ENCODE data around the genes FOXN1, PIPOX and MYO18A.

DNA sequence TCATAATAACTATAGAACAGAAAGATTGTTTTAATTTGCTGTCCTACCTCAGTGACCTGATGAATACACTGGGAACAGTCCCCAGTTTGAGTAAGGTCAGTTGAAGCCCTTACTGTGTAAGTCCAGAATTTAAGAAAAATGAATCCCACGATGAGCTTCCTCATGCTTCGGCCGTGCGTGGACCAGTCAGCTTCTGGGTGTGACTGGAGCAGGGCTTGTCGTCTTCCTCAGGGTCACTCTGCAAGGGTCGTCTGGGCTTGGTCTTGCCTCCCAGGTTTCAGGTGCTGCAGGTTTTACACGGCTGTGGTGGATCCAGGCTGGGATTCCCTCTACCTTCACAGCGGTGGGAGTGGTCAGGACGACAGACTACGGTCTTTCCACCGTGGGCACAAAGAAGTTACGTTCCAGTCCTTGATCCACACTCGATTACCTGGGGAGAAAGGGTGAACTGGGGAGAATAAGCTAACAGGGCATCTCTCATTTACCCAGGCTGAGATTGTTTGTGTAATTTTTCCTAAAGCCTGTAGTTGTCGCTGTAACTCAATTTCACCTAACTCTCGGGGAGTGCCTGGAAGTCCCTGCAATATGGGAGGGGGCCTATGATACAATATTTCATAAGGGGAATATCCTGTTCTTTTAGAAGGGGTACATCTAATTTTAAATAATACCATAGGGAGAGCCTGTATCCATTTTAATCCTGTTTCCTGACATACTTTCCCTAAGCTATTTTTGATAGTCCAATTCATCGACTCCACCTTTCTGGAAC, 85.9 kb upstream of the TMEM97 start:
- PRO-cap, result no peak
- CAGE, long polyA plus RNA, result no peak

DNA sequence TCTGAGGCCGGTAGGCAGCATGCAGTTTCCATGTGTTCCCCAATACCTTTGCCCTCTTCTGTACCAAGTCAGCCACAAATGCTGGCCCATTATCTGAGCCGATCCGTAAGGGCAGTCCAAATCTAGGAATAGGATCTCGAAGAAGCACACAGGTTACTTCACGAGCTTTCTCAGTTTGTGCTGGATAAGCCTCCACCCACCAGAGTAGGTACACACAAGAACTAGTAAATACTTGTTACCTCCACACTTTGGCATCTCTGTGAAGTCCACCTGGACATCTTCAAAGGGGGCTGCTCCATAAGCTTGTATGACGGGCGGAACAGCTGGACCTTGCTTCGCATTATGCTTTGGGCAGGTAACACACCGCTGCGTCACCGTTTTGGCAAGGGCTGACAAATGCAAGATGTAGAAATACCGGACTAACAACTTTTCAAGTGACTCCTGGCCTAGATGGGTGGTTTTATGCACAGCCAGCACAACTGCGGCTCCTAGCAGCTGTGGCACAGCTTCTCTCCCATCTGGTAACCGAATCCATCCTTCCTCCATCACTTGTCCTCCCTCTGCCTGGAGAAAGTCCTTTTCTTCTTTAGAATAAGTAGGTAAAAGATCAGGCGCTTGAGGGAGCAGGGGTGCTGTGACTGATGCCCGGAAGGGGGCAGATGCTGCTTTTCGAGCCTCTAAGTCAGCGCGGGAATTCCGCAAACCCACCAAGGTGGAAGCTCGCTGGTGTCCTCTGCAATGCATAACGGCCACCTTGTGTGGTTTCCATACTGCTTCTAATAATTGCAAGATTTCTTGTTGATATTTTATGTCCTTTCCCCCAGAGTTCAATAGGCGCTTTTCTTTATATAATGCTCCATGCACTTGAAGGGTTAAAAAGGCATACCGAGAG, 85.1 kb upstream of the TMEM97 start:
- PRO-cap, result no peak
- CAGE, long polyA plus RNA, result no peak

DNA sequence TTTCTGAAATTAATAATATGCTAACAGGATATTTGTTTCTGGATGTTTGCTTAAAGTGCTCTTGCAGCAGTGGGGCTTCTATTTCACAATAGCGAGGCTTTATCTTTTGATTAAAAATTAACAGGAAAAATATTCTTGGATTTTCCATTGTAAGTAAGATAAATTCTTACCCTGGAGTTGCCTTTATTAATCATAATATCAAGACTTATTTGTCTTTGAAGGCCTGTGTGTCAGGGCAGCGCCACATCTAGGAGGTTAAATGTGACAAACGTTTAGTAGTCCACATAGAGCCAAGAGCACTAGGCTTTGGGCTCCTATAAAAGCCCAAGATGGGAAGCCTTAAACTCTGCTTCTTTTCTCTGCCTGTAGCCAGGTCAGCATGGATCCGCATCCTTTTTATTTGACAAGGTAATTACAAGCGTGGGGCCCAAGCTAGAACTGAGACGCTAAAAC, 5.3 kb downstream of the TMEM97 start:
- PRO-cap, result no peak
- CAGE, long polyA plus RNA, result no peak

- PRO-cap, result no peak
- CAGE, long polyA plus RNA, result no peak
Observed at GRCh38 chr17:28333831-28334687, 1.2 kb downstream of the IFT20 start.

DNA sequence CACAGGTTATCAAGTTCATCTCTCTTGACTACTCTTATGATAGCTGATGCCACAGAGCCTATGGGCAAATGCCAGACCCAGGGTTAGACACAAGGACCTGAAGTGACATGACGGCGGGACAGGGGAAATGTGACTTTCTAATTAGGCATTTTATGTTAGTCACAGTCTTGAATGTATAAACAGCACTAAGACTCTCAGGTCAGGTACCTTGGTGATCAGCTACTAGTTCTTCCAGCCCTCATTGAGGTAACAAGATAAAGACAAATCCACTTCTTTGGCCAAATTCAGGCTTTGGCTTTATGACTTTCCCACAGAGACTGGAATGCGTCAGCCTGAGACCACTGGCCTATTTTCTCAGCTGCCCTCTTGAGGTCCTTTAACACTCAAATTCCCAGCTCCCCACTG, 10.5 kb downstream of the TNFAIP1 start:
- PRO-cap, result no peak
- CAGE, long polyA plus RNA, result no peak

GRCh38 chr17:28474091-28474649, 726 bp downstream of the SLC13A2 start:
- PRO-cap, result no peak
- CAGE, long polyA plus RNA, result no peak

- PRO-cap, result no peak
- CAGE, long polyA plus RNA, result no peak
Observed at GRCh38 chr17:28506153-28506546, at the start of gene FOXN1. FOXN1 (plus strand) TSS chr17:28506348.

DNA sequence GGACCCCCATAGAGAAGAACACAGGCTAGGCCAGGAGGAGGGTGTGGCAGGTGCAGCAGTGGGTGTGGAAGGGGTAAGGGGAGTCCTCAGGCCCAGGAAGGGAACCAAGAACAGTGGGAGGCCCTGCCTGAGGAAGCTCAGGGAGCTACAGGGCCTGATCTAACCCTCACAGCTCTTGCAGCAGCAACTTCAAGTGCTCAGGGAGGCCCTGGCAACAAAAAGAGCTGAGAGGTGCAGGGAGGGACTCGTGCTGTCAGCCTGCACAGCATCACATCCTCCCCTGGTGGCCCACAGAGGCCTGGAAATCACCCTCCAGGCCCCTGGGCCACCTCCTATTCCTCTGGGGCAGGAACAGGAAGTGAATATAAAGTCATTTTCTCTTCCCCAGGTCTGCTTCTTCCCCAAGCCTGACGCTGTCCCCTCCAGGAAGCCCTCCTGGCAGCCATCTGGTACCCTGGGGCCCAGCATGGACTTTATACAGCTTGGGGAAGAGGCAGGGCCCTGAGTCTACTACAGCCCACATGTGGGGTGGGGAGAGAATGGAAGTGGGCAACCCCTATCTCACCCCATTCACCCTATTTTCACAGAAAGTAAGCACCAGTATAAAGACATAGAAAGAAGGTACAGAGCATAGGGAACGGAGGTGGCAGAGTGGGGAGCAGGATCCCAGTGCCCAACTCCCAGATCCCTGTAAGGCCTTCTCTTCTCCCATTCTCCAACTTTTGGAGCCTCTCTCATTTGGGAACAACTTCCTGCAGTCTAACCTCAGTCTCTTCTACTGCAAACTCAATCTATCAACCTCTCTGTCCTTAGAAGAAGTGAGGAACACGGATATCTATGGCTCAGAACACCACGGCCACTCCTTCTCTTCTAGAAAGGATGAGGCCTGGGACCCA, 2.6 kb downstream of the UNC119 start:
- PRO-cap, result bidirectional peak, plus-strand start at position 393 of the sequence, minus-strand start at position 191 of the sequence
- CAGE, long polyA plus RNA, result no peak

DNA sequence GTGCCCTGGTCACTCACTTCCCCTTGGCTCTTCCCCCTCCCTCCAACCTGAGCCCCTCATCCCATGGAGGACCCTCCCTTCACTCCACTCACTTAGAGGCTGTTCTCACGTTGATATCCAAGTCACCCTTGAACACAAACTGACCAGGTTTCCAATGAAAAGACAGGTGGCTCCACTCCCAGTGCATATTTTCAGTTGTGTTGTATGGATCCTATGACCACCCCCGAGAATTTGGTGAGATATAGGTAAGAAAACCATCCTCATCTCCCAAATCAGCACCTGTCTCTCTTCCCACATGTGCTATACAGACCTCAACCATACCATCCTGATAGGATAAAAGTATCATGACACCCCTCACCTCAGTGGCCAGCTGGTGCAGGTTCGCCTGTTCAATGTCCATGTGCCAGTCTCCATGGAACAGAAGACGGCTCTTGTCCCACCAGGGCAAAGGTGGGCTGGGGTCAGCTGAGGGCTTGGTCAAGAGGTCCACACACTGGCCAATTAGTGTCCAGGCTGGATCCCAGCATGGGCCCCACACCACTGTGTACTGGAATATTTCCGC, 11.7 kb downstream of the BLTP2 start:
- PRO-cap, result no peak
- CAGE, long polyA plus RNA, result no peak

GRCh38 chr17:28639164-28640247, 5.5 kb downstream of the BLTP2 start:
- PRO-cap, result no peak
- CAGE, long polyA plus RNA, result no peak

GRCh38 chr17:28871012-28871737, 16.4 kb downstream of the ERAL1 start:
- PRO-cap, result bidirectional peak, plus-strand start at chr17:28871408, minus-strand start at chr17:28871413
- CAGE, long polyA plus RNA, result no peak

DNA sequence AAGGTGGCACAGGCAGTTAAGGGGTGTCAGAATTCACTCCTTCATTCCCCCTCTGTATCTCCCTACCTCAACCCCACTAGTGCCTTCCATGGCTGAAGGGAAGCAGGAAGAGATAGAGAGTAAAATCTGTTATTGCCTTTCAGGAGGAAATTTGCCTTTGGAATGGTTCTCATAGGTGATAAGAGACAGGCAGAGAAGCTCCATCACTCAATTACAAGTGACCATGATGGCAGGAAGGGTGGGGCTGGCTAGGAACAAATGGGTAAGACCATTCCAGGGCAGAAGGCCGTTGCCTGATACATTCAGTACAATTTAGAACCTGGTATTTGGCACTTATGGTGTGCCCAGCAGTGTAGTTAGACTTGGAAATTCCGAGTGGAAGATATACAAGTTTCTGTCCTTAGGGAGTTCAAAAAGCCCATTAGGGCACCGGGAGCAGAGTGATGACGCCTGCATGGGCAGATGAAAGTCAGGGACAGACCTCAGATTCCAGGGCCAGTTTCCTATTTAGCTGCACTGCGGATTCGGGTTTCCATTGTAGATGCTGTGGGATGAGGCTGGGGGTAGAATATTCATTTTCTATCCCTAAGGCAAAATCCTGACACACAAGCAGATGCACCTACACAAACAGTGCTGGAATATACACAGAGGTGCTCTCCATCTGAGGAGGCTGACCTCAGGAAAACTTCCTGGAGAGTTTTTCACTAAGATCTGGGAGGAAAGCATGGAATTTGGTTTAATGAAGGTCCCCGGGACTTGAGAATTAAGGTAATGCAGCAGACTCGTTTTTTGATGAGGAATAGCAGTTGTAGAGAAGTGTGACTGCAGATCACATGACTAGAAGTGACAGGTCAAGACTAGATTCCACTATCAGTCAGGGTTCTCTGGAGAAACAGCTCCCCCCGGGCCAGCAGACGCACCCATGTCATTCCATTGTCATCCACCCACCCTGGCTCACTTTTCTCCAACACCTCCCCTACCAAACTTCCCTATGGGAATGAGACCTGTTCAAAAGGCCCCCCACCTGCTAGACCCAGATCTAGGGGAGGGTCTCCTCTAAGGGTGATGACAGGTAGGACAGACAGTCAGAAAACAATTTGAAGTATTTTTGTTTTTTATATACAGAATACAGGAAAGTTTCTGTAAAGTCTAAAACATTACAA, 1.7 kb upstream of the DHRS13 start:
- PRO-cap, result no peak
- CAGE, long polyA plus RNA, result no peak

DNA sequence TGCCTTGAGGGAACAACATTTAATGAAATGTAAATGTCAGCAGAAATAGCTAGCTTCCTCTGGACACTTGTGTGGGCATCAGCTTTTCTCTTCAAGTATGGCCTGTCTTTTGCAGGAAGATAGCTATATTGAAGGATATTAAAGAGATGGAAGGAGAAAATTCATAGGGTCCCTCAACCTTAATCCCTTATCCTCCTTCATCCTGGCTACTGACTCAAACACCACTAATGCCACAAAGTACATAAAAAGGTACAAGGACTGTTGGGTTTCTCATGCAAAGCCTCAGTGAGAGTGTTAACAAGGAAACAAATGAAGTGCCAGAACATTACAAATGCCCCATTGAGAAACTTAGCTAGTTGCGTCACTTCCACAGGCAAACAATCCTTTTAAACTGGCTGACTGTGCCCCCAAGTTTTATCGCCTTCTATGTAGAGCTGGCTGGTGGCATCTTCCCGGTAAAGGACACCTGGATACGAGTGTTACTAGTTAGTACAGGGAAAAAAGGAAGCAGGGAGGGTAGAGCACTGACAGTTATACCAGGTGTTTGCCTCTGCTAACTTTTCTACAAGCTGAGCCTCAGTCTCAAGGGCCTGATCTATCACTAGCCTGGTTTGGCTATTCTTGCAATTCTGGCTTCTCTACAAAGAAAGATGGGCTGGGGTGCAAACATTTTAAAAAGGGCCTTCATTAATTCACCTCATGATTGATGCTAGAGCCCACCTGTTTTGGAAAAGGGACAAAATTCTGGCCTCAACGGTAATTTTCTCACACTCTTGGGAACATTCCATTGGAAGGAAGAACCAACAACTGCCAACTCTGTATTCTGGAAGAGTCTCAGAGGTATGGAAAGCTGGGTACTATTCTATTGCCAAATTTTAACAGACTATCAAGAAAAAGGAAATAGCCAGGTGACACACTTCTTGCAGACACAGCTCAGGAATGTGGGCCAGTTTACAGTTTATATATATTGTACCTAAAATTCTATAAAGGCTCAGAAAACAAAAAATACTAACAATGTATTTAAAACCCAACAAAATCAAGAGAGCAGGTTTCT, 13.8 kb downstream of the PHF12 start:
- PRO-cap, result no peak
- CAGE, long polyA plus RNA, result no peak

- PRO-cap, result bidirectional peak, plus-strand start at chr17:28949988, minus-strand start at chr17:28949733
- CAGE, long polyA plus RNA, result no peak
Observed at GRCh38 chr17:28949643-28949857, 1.8 kb downstream of the PHF12 start.

- PRO-cap, result no peak
- CAGE, long polyA plus RNA, result no peak
Observed at GRCh38 chr17:29042443-29043711, at the start of gene PIPOX. PIPOX (plus strand) TSS chr17:29043141.

- PRO-cap, result no peak
- CAGE, long polyA plus RNA, result no peak
Observed at GRCh38 chr17:29054216-29054875, 11.4 kb downstream of the PIPOX start.

- PRO-cap, result bidirectional peak, plus-strand start at chr17:29149186, minus-strand start at chr17:29148877
- CAGE, long polyA plus RNA, result no peak
Observed at GRCh38 chr17:29148197-29149498, 31.6 kb downstream of the MYO18A start.

GRCh38 chr17:29179946-29180604, at the start of gene MYO18A:
MYO18A (minus strand) TSS chr17:29180398.
- PRO-cap, result bidirectional peak, plus-strand start at chr17:29180506, minus-strand start at chr17:29180386
- CAGE, long polyA plus RNA, result no peak

- PRO-cap, result no peak
- CAGE, long polyA plus RNA, result no peak
Observed at GRCh38 chr17:29369962-29370405, 20.2 kb upstream of the TAOK1 start.

DNA sequence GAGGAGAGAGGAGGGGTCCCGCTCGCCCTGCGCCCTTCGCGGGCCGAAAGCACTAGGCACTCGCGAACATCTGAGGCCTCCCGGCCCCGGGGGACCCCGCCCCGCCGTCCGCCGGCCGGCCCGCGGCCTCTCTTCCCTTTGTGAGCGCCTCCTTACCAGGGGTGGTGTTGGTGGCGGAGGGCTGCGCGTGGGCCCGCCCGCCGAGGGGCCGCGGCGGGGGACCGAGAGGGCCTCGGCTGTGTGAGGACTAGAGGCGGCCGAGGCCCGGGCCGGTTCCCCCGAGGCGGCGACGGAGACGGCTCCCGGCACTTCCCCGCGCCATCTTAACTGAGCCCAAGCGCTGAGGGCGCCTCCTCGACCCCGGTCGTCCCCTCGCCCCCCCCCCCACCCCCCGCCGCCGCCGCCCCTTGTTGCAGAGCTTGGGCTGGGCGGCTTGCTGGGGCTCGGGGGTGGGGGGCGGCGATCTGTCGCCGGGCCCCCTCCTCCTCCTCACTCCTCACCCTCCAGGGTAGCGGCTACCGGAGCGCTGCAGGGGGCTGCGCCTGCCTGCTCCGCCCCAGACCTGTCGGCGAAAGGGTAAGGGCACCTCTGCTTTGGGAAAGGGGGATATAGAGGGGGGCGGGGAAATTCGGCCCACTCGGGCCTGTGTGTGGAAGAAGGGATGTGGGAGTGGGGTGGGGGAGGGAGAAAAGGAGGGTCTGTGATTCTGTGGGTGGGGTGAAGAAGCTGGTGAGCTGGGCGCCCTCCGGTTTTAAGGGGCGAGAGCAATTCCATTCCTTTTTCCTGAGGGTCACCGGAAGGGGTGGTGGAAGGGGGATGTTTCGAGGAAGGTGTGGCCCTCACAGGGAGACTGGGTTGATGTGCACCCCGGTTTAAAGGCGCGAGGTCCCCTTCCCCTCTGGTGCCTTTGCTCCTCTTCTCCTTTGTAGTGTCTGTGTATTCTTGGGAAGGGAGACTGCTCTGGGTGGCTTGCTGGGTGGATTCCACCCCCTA, 582 bp downstream of the TAOK1 start:
- PRO-cap, result bidirectional peak, plus-strand start at position 308 of the sequence, minus-strand start at position 329 of the sequence
- CAGE, long polyA plus RNA, result no peak